Left ventricle myocardium (tissue), 1 donor: ENCODE results near the genes RBMXL2, OR5P2 and NRIP3.

DNA sequence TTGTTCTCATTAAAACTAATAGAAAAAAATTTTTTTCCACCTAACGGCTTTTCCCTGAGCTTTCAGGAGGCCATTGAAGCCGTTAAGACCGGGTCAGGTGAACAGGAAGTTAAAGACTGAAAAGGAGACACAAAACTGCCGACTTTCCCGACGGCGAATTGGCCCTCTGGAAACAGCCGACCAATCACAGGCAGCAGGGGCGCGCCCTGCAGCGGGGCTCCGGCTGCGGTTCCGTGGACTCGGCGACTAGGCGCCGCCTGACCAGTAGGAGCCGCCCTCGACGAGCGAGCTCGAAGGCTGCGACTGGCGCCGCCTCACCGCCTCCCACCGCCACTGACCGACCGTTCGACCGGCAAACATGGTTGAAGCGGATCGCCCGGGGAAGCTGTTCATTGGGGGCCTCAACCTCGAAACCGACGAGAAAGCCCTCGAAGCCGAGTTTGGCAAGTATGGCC lies at the start of gene RBMXL2:
RBMXL2 (plus strand) TSS at position 236 of the 455 bp plus-strand sequence.
- PRO-cap, result no peak

DNA sequence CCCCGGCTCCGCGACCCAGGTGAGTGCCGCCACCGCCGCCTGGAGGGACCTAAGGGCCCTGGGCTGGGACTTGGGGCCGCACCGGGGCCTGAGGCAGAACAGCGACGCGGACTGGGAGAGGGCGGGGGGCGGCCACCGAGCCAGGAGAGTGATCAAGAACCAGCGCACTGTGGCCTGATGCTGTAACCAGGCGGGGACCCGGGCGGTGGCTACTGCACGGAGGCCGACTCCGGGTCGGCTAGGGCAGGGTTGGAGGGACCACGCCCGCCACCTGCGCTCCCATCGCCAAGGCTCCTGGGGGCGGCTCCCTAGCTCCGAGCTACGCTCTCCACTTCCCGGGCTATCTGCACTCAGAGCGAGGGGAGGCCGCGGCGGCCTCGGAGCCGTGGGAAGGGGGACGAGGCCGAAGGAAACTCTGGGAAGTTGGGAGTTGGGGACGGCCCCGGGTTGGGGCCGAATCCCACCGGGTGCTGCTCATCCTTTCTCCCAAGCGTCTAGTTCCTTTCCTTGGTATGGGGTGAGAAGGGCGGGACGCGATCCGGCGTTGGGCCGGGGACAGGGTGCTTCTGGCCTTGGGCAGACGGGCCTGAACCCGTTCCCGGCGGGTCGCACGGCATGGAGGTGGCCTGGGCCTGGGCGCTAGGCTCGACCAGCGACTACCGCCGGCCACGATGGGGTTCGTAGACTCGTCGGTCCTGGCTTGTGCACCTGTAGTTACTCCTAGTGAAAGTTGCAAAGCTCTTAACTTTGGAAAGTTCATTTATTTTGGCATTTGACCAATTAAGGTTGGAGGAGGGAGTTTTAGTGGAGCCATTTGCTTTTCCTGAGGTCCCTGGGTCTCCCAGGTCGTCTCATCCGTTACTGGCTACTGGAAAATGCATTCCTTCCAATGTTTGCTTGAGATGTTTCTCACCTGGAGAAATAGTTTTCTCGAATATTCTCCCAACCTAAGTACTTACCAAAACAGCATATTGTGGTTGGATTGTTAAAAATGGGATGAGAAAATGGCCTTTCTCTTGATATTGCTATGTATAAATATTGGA lies 930 bp downstream of the SYT9 start:
- PRO-cap, result no peak

- PRO-cap, result no peak
Measured at GRCh38 chr11:7516405-7517149, 2.8 kb downstream of the PPFIBP2 start.

DNA sequence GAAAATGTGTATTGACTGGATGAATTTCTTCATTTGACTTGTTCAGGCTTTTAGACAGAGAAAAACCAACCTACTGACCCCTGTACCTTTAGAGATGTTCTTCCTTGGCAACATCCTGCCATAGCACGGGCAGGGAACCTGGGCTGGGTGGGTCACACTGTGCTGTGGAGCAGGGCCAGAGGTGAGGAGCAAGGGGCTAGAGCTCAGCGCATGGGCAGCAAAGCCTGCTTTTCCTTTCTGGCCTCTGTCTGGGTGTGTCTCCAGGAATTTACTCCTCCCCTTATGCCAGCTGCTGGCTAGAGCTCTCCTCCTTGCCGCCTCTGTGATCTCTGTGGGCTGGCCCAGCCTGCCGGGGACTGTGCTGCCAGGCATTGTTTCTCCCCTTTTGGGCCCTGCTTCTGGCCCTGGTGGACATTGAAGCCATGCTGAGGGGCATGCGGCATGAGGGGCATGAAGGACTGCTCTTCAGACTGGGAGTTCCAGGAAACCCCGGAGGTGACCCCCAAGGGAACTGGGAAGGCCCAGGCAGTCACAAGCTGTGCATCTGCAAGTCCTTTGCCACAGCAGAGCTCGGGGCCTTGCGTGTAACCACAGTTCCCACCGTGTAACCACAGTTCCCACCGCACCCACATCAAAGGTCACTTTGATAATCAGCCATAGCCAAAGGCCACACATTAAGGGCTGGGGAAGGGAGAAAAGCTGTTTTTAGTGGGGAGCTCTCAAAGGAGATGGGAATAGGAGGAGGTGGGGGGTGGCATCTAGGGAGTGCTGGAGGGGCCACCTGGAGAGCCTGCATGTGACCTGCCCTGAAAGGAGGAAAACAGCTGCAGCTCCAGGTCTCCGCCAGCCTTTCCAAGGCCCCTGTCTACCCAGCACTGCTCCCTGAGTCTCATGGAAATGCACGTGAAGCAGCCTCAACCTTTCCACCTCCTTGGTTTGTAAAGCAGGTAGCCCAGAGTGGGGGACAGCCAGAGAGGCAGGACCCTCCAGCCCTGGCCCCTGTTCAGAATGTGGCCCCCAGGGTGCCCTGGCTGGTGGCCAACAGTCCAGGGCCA lies 62.2 kb downstream of the PPFIBP2 start:
- PRO-cap, result no peak

DNA sequence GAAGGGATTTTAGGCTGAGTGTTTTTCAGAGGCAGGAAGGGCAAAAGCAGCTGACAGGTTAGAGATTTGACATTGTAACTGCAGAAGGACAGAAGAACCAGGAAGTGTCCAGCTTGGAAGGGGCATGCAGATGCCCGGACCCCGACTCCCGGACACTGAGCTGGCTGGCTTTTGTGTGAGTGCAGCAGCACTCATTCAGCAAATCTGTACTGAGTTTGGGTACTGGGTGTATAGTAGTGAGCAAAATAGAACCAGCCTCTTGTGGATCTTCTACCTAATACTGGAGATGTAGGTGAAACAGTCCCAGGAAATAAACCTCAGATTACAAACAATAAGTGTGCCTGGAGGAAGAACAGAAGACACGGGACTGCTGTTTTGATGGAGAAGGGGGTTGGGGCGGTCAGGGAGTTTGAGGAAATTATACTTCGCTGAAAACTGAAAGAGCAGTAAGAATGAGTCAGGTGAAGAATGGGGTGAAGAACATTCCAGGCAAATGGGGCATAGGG lies 64.6 kb downstream of the PPFIBP2 start:
- PRO-cap, result no peak

DNA sequence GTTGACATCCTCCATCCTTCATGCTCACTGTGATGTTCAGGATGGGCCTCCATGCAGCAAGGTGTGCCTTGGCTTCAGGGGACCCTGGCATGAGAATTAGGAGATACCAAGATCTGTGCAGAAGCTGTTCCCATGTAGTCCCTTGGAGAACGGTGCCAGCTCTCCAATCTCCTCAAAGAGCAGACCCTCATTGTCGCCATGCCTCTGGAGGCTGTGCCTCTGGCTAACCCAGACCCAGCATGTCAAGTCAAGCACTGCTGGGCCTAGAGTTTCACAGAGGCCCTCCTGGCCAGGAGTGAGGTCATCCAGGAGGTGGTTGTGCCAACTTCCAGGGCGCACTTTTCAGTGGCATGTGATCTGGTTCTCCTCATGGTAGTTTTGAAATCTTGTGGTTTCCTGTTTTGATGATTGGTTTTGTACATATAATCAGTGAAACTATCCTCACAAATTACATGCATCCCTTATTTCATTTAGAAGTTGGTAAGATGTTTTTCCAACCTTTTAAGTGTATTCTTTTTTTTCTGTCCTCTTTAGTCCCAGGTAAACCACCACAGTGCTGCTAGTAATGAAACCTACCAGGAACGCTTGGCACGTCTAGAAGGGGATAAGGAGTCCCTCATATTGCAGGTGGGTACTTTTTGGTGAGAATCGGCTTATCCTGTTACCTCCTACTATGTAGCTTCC lies 78.9 kb downstream of the PPFIBP2 start:
- PRO-cap, result no peak

DNA sequence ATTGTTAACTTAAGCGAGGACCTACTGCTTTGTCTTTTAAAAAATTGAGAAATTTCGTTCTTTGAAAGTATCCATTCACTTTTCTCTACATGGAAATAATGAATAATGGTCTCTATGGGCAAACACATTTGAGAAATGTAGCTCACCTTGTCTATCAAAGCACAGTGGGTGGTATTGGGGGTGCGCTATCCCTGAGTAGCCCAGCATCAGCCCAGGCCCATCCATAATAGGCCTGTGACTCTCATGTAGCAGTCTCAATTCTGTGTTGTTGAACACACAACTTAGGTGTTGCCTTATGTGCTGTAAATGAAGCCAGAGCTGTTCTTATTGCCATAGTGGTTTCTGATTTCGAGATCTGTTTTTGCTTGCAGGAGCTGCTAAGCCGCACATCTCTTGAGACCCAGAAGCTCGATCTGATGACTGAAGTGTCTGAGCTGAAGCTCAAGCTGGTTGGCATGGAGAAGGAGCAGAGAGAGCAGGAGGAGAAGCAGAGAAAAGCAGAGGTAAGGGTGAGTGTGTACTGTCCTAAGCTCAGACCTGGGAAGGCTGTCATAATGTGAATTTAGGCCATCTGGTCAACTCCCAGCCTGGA lies 63.3 kb downstream of the CYB5R2 start:
- PRO-cap, result no peak

DNA sequence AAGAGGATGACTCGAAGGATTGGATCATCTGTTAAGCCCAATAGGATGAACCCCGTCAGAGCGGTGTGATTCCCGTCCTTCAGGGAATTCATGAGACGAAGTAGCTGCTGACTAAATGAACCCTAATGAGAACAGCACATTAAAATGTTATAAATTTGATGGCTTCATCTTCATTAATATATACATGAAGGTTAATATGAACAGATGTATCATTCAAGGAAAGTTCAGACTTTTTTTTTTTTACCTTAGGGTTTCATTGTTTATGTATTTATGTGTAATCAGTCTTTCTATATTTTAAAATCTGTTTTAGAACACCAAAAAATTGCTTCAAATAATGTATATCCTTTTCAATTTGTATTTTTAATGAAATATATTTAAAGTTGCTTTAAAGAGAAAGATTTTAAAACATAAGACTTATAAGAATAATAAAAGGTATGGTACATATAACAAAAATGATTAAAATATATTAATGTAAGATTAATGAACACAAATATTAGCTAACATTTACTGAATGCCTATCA lies at the start of gene OR5P2:
OR5P2 (minus strand) TSS at position 92 of the 521 bp plus-strand sequence.
- PRO-cap, result no peak

GRCh38 chr11:7860671-7861631 lies 30.3 kb upstream of the OR5P3 start:
- PRO-cap, result no peak

GRCh38 chr11:7994918-7995701 lies 8.0 kb downstream of the EIF3F start:
- PRO-cap, result no peak

- PRO-cap, result no peak
Measured at GRCh38 chr11:8016426-8016725, 29.2 kb downstream of the EIF3F start.

DNA sequence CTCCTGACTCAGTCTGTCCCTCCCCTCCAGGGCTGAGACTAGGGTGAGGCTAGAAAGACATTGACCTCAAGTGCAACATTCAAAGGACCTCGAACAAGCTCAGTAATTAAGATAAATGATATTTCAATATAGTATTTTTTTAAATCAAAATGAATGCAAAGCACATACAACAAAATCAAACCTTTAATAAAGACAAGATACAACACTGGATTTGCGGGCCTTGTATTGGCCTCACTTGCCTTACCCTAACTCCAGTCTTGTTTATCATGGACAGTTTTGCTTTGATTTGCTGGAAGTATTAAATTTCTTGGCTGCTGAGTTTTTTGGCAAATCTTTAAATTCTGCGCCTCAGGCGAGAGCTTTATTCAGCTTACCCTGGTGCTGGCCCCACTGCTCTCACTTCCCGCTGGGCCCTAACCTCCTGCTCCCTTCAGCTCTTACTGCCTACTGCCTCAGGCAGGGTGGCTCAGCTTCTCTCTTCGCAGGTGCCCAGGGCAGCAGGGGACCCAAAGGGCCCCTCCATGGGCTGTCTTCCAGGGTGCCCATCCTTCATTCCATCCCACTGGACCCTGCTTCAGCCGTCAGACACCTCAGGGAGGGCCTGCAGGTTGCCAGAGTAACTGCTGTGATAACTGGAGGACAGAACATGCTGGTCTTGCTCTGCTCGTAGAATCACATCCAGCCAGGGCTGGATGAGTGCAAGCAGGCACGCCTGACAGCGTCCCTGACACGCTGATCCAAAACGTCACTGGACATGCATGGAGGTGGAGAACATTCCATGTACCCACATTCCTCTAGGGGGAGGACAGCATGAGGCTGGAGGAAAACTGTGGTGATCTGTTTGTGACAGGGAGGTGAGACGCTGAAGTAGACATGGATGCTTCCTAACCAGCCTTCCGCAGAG lies 45.7 kb upstream of the TUB start:
- PRO-cap, result no peak

- PRO-cap, result no peak
Measured at GRCh38 chr11:8258245-8258704, 5.4 kb downstream of the LMO1 start.

DNA sequence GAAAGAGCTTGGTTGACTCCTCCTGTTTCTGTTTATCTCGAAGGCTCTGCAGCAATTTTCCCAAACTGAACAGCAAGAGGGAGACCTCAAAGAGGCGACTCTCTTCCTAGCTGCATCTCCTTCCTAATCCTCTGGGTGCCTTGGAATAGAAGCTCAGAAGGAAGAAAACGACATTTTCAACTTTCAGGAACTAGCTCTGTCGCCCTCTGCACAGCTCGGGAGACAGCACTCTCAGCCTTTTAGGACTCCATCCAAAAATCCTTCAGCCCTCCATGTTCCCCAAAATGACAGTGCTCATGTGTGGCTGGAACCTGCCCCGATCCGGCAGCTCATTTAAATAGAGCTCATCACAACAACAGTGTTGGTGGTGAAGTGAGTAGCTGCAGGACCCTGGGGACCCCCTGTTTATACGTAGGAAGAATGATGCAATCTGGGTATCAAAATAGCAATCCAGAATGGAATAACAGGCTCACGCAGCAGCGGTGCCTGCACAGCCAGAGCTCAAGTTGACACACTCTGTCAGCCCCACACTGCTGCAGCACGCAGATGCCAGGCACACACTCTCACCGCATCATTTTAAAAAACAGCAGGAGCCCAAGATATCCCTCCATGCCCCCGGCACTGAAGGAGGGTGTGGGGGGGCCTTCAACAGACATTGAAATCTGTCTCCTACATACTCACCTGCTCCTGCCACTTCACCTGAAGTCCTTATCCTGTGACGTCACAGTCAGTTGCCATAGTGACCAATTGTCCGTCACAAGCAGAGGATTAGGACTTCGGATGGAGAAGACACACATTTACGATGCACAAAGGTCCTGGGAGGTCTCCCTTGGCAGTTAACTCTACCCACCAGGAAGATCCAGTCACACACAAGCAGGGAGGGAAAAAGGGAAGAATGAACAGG lies 24.0 kb downstream of the TRIM66 start:
- PRO-cap, result no peak

DNA sequence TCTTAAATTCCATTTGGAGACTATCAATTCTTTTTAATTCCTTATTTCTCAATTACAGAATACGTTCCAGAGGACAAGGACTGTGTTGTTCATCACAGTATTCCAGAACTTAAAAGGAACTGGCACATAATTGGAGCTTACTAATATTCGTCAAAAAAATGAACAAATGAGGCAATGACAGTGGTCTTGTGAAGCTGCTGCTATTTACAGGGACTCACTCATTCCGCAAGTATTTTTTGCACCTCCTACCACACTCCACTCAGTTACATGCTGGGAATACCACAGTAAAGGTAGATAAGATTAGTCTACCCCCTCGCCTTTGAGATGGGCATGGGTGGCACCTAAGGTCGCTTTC lies 43.1 kb downstream of the DENND2B start:
- PRO-cap, result no peak

DNA sequence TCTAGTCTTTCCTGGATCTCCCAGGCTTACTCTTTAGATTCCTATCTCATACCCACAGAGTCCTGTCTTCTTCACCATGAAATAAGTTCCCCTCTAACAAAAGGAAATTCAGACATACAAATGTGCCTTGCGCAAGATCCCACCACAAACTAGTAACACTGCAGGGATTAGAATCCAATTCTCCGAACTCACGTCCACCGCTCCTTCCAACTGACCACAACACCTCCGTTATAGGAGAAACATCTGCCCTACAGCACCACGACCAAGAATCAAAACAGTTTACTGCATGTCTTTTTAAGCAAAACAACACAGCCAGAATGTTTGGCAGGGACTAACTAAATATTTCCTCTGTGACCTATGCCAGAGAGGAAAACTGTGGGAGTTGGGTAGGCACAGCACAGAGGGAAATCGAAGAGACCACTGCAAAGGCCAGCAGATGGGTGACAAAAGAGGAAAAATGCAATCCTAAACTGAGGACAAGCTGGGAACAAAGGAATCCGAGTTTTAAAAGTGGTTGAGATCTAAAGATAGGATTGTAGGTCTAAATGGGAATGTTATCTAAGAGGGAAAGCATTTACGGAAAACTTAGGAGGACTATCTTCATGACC lies 27.8 kb upstream of the DENND2B start:
- PRO-cap, result no peak

- PRO-cap, result unidirectional peak, minus-strand start at chr11:9004001
Measured at GRCh38 chr11:9003362-9004302, at the start of gene NRIP3. Gene NRIP3 (minus strand): TSS chr11:9004001.

GRCh38 chr11:9088871-9089528 lies 2.4 kb downstream of the SCUBE2 start:
- PRO-cap, result no peak

- PRO-cap, result no peak
Measured at GRCh38 chr11:9137685-9138178, 46.3 kb upstream of the SCUBE2 start.

DNA sequence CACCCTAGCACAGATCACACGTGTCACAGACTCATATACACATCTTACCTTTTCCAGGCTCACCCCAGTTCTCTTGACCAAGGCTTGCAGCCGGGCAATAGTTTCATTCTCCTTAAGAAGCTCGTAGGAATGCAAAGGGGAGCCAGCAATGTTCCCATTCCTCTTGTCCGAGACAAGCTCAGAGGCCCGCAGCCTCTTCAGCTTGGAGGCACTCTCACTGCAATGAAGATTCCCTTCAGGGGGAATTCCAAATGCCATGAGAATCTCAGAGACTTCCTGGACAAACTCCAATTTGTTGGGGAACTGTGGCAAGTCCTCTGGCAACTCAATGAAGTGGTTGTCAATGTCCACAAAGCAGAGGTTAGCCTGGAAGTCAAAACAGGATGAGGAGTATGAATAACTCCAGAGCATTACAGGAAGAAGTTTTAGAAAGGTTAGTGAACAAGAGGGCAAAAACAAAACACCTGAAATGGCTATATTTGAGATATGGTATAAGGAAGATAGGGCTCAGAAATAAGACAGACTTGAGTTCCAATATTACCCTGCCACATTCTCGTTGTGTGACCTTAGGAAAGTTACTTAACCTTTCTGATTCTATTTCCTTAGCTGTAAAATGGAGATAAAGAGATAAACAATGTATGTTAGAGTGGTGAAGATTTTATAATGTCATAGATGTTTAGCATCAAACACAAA lies 84.3 kb downstream of the DENND5A start:
- PRO-cap, result no peak